Osteocyte (in vitro differentiated cells): ENCODE data around the gene SAR1B.

DNA sequence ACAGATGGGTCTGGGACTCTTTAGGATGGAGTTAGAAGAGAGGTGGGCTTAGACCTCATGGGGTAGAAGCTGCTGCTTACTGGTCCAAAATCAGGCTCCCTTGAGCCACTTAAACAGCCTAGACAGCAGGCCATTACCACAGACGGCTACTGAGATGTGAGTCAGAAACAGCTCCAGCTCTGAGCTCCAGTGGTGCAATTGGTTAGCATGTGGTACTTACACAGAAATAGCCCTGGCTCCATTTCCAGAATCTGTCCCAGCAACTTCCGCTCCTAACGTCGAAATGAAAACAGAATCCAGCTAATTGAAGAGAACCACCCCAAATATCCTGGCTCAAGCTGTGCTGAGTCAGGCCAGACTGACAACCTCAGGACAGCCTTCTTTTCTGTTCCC, 15.5 kb downstream of the C5orf15 start:
- PRO-cap, result no peak

DNA sequence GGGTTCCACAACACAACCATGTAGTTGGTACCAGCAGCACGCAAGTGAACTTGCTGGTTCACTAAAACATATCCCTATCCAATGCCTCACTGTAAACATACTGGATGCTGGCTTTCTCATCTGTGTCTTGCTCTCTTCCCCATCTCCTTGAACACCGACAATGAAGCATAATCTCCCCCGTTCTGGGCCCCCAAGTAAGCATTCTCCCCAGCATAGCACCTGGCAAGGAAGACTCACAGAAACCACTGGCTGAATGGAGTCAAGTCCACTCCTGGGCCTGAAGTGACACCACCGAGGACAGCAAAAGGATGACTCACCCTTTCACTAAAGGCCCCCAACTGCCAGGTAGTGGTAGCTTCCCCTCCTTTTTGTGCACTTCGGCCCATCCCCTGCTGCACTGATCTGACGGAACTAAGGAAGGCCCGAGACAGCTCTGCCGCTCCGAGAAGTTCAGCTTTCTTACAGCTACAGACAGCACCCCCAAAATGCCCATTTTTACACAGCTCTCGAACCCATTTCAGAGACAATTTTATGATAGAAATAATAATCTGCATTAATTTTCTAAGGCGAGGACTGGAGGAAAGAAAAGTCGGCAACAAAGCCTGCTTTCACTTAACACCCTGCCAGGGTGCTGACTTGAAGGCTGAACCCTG, 9.4 kb downstream of the VDAC1 start:
- PRO-cap, result no peak

DNA sequence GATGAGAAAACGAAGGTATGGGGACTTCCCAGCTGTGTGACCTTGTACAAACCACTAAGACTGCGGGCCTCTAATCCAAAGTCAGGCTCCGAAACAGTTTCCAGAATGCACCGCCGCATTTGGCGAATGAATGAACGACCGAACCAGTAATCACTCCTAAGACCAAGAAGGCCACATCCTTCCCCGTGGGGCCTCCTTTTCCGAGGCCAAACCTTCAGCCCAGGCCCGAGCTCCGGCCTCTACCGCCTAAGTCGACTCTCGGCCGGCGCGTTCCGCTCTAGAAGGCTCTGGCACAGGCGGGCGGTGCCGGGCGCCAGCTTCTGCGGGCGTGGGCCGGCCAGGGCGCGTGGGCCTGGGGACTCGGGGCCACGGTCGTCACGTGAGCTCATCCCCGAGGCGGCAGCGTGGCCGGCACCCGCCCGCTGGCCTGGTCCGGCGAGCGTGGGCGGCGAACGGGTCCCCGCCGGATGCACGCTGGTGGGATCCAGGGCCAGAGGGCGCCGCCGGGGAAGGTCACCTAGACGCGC, 913 bp downstream of the VDAC1 start:
- PRO-cap, result bidirectional peak, plus-strand start at position 428 of the sequence, minus-strand start at position 244 of the sequence

GRCh38 chr5:134007682-134008313, 3.0 kb upstream of the VDAC1 start:
- PRO-cap, result no peak

GRCh38 chr5:134090366-134091034, 24.0 kb upstream of the TCF7 start:
- PRO-cap, result no peak

DNA sequence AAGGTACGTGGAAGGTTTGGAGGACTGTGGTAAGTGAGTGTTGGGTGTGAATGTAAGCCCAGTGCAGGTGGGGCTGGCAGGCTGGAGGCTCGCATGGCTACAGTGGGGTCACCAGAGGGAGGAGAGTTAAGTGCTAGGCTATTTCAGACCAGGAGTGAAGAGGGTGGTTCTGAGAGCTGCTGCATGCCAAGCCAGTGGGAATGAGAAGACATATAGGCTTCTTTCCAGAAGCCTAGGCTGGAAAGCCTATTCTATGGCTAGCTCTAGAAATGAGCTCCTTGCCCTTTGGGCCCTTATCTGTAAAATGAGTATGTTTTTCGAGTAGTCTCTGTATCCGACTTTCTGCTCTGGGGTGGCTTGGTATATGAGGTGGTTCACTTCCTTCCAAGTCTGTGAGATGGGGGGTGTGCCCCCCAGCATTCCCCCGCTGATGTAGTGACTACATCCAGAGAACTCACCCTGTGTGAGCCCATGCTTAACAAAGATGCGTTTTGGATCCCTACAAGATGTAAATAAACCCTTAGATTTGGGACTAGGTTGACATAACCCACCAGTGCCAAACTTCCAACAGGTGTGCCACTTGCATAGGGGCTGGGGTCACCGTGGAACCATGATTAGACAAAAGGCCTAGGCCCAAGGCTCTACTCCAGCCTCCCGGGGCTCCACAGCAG, 2.5 kb downstream of the TCF7 start:
- PRO-cap, result no peak

DNA sequence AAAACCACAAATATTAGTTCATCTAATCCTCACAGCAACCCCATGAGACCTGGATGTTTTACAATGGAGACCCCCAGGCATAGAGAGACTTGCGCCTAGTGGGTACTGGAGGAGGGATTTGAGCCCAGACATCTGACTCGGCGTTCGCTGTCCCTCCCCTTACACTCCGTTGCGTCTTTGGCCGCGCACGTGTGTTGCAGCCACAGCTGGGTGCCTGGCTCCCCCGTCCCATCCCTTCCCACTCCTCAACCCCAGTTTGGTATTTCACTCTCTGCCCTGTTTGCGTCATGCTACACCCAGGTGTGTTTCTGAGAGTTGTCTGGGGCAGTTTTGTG, 13.4 kb downstream of the TCF7 start:
- PRO-cap, result no peak

GRCh38 chr5:134128278-134128858, 13.9 kb downstream of the TCF7 start:
- PRO-cap, result no peak

GRCh38 chr5:134134935-134135544, 20.6 kb downstream of the TCF7 start:
- PRO-cap, result no peak

DNA sequence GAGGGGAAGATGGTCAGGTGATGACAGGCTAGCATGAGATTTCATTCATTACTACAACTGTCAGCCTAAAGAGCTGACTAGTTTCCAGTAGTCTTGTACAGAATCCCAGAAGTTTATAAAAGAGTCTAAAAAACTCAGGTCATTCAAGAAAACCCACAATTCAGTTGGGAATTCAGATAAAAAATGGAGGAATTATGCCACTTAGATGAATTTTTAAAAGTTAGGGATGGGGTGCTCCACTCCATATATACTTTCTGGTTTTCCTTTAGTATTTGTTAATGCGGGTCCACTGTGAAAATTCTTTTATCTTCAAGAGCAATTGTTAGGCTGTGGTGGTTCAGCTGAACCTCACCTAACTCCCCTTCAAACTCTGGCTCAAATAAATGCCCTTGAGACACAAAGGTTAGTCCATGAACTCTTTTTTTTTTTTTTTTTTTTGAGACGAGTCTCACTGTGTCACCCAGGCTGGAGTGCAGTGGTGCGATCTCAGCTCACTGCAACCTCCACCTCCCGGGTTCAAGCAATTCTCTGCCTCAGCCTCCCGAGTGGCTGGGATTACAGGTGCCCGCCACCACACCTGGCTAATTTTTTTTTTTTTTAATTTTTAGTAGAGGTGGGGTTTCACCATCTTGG, 13.2 kb upstream of the SKP1 start:
- PRO-cap, result no peak

- PRO-cap, result no peak
Observed at GRCh38 chr5:134190999-134191696, 14.4 kb upstream of the SKP1 start.

DNA sequence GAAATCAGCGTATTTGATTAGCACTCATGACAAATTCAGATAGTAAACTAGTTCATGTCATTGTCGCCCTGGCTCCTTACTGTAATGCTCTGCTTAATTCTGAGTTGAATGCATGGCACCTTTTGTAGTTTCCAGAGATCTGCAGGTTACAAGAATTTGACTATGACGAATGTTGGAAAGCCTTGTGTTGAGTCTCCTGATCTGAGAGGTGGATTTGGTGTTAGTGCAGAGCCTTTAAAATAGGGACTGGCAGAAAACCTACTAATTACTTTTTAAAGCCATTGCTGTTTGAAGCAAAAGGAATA, 1.5 kb downstream of the UBE2B start:
- PRO-cap, result no peak

DNA sequence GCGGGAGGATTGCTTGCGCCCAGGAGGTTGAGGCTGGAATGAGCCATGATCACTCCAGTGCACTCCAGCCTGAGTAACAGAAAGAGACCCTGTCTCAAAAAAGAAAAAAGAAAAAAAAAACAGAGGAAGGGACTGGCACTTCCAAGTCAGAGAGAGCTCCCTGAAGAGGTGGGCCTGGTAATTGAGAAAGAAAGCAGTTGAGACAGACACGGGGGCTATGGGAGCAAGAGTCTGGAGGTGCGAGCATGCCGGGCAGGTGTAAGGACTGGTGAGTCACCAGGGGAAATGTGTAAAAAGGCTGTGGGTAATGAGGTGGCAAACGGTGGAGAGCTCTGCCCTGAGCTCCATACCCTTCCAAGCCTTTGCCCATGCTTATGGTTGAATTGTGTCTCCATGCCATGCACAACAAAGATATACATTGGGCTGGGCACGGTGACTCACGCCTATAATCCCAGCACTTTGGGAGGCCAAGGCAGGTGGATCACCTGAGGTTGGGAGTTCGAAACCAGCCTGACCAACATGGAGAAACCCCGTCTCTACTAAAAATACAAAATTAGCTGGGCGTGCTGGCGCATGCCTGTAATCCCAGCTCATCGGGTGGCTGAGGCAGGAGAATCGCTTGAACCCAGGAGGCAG, 18.0 kb upstream of the JADE2 start:
- PRO-cap, result no peak

DNA sequence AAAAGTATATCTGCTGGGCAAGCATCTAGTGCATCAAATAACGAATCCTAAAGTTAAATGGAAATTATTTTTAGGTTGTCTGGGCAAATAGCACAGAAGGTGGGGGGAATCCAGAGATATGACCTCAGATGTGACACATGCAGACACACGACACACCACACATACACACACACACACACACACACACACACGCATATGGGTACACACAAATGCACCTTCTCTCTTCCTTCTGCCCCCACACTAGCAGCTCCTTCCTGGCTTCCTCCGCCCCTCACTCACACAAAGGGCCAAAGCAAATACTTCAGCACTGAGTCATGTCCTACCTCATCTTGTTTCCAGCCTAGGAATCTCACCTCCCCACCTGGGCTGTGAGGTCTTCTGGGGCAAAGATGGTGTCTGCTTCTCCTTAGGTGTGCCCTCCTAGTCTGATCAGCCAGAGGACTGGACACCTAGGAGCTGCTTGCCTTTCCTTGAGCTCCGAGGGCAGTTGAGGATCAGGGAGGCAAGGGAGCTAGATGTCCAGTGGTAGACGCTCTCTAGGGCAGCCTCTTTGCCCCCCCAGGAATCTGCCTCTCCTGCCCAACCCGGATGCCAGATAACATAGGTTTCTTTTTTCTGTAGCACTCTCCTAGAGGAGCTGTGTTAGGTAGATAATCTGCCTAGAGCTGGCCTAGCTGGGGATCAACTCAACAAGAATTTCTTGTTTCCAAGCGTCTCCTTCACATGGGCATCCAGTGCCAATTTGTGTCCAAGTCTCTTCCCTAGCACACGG, 14.3 kb upstream of the JADE2 start:
- PRO-cap, result no peak

- PRO-cap, result no peak
Observed at GRCh38 chr5:134524529-134524770, 1.0 kb upstream of the JADE2 start.

DNA sequence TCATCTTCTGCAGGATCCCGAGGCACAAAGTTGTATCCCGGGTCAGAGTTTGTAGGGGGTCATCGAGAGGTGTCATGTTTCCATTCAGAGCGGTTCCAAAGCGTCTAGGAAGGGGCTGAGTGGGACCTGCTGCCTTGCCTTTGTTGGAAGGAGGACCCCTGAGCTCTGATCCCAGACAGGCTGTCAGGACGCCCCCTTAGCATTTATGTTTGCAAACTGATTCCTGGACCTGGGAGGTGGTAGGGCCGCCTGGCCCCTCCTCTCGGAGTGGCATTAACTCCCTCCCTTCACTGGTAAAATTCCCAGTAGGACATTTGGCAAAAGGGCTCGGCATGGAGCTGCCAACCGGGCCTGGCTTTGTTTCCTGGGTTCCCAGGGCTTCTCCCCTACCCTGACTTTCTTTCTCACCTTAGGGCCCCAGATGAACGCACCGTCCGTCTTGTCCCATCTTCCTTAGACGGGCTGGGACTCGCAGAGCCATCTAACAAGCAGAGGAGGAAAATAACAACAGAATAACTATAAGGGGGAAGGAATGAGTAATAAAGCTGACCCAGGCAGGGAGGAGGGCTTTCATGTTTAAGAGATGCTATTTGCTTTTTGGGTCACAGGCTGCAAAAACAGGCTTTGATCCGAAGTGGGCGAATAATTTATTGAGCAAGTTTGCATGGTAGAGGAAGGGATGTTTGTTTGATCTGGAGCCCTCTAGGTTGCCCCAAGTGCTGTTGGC, 2.6 kb downstream of the JADE2 start:
- PRO-cap, result no peak

GRCh38 chr5:134632308-134633189, at the start of gene SAR1B:
Gene SAR1B, minus strand, starts transcription at chr5:134632828.
- PRO-cap, result bidirectional peak, plus-strand start at chr5:134632929, minus-strand start at chr5:134632804

- PRO-cap, result no peak
Observed at GRCh38 chr5:134648963-134649379, 386 bp downstream of the SEC24A start.

- PRO-cap, result no peak
Observed at GRCh38 chr5:134750756-134751540, 7.6 kb upstream of the DDX46 start.

DNA sequence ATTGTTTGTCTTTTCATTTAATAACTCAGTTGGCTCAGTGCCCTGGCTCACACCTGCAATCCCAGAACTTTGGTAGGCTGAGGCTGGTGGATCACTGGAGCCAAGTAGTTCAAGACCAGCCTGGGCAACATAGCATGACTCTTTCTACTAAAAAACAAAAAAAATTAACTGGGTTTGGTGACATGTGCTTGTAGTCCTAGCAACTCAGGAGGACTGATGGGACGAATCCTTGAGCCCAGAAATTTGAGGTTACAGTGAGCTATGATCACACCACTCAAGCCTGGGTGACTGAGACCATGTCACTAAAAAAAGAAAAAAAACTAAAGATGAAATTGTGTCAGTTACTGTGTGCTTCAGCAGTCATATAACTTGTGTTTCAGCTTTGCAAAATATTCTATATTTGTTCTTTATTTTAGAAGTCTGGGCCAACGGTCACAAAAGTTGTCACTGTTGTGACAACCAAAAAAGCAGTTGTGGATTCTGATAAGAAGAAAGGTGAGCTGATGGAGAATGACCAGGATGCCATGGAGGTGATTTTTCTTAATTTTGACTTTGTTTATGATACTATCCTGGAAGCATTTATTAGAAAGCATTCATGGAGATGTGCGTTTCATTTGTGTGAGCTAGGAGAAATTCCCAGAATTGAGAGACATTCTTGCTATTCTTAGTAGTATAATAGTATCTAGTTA, 22.3 kb downstream of the DDX46 start:
- PRO-cap, result no peak